LHCN-M2 (cell line): ENCODE results near the gene ZMAT3.

- RAMPAGE, long total RNA: no peak
These were observed 94.6 kb downstream of the TBL1XR1 start for GRCh38 chr3:177102457-177103226.

GRCh38 chr3:177185043-177185736 lies 12.1 kb downstream of the TBL1XR1 start:
- RAMPAGE, long total RNA: no peak

DNA sequence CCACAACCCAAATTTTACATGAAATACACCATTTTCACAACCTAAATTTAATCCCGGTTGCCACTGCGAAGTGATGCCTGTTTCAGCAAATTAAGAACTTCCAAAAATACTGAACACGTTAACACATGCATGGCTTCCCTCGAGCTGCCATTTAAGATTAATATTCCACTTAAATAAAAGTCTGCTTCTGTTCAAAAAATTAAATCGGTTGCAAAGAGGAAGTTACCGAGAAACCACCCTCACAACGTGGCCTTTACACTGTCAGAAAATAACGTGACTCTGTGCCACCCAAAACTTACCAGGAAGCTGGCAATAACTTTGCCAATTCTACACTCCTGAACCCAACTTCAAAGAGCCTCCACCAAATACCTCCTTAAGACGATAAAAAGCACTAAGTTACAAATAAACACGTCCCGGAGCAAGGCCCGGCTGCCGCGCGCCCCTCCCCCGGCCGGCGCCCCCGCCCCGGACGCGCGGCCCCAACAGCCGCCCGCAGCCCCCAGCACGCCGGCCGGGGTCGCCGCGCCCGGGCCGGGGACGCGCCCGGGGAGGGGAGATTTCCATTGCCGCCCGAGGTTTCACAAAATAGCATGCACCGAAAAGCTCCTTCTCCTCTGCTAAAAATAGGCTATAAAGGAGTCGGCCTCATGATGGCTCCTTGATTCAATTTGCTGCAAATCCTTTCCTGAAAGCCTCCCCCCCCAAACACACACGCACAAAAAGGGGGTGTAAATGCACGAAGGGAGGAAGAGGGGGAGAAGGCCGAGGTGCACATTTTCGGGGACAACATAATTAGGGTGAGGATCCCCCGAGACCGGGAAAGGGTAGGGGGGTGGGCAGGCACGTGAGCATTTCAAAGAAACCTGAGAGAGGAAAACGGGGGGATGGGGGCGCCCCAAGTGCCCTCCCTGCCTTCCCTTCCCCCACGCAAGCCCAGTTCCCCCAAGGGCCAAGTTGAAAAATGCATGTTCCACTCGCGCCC lies 950 bp downstream of the TBL1XR1 start:
- RAMPAGE, long total RNA: no peak

GRCh38 chr3:177198456-177198800 lies 1.1 kb upstream of the TBL1XR1 start:
- RAMPAGE, long total RNA: no peak

DNA sequence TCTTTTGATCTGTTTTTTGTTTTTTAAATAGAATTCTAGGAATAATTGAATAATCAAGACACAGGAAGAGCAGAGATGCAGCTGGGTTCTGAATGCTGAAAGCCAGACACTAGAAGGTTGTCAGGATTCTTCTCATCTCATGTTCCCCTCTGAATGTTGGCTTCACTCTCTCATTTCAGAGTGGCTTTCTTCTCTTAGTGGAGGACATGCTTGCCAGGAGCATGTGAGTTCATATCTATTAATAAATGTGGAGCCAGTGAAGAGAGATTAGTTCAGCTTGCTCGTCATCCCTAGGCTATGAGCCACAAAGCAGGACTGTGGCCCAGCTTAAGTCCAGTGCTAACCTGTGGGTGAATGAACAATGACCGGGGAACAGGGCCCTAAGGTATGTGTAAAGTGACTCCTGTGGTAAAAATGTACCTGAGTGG lies 96.8 kb upstream of the TBL1XR1 start:
- RAMPAGE, long total RNA: no peak

DNA sequence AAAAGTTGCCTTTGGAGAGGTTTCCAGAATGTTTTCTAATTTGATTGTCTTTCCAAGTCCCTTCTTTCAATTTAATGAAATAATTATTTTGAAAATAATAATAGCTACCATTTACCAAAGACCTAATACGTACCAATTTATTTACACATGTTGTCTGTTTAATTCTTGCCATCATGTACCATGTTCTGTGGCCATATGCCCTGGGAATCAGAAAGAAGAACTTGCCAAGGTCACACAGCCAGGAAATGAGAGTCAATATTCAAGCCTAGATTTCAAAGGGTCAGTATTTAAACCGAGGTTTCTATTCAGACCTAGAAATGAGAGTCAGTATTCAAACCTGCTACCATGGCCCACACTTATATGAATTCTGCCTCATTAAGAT lies 103.5 kb upstream of the TBL1XR1 start:
- RAMPAGE, long total RNA: no peak

DNA sequence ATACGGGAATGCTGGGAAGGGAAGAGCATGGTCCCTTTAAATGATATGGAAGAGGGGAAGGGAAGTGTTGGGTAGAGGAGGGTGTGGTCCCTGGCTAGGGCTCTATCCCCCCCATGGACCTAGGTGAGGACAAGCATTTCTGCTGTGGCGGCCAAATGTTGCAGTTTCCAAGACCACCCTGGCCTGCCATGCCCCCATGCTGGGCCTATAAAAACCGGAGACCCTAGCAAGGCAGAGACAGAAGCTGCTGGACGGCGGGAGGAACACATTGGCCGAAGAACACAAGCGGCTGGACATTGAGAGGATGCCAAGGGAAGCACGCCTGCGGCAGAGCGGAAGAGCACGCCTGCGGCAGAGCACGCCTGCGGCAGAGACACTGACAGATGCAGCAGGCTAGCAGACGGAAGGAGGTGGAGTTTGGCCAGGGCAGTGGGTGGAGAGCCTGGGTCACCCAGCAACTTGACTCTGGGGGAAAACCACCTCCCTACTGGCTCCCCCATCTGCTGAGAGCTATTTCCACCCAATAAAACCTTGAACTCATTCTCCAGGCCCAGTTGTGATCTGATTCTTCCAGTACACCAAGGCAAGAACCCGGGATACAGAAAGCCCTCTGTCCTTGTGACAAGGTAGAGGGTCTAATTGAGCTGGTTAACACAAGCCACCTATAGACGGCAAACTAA lies 322.3 kb upstream of the TBL1XR1 start:
- RAMPAGE, long total RNA: no peak

DNA sequence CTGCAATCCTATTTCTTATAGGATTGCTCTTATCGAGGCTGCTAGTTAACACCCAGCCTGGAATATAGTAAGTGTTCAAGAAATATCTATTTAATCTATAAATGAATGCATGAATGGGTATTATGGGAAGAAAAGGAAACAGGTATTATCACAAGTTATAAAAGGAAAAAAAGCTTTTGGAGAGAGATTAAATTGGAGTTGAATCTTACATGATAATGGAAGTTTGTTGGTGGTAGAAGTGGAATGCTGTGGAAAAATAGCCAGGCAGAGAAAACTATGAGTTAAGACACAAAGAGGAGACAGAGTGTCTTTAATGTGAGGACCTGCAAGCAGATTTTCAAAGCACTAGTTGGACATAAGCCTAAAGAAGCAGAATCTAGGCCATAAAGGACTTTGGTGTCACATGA lies 123.1 kb upstream of the KCNMB2 start:
- RAMPAGE, long total RNA: no peak

DNA sequence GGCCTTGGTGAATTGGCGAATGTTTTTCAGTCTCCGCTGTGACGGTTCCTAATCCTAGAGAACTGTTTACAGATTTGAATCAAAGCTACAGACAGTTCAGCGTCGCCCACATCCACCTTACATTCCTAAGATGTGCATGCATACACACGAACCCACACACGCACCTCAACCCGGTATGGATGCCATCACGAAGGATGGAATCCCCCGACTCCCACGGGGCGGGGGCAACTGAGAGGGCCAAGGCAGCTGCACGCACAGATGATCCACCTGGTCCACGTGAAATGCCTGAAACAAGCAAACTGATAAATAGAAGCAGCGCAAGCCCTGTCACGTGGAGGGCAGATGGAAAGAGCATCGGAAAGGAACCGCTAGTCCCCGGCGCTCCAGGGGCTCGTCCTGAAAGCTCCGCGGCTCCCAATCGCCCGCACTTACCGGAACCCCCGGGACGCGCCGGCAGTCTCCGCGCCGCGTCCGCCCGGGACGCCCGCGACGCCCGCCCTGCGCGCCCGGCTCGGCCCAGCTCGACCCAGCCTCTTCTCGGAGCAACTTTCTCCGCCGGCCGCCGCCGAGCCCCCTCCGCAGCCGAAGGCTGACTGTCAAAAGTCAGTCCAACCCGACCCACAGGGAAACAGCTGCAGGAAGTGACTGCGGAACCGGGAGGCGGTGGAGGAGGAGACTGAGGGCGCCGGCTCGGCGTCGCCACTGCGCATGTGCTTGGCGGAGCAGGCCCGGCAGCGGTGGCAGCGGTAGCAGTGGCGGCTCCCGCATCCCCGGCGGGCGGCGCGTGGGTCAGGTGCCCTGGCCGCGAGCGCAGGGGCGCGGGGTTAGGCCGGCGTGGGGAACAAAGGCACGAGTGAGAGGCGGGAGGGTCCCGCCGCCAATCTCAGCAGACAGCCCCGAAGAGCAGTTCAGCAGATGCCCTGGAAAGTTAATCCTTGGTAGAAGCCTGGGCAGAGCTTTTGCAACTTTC lies at the start of gene ZMAT3:
TSS of gene ZMAT3 (minus strand) at position 647 of the 970 bp plus-strand sequence.
- RAMPAGE, long total RNA: no peak

GRCh38 chr3:179653784-179654102 lies 903 bp downstream of the USP13 start:
- RAMPAGE, long total RNA: no peak

DNA sequence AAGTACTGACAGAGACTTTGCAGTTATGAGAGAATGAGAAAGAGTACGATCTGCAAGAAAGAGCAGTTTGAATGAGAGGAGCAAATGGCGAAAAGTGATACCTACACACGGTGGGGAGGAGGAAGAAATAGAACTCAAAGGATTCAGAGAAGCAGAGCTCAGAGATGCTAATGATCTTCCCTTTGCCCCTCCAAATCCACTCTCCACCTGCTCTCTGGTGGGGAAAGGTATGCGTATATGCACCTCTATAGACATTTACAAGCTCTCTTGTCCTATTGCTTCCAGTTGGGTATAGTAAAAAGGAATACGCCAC lies 123.3 kb upstream of the TTC14 start:
- RAMPAGE, long total RNA: no peak

DNA sequence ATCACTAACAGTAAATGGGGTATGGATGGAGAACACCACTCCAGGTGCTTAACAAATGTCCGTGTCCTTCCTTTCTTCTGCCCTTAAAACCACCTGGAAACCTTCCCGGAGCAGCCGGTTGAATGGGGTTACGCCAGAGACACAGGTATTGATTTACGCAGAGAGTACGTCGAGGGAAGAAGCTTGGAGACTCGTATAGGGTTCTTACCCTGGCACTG lies 415 bp upstream of the TTC14 start:
- RAMPAGE, long total RNA: no peak

GRCh38 chr3:181610284-181610836 lies 101.4 kb upstream of the SOX2 start:
- RAMPAGE, long total RNA: no peak

DNA sequence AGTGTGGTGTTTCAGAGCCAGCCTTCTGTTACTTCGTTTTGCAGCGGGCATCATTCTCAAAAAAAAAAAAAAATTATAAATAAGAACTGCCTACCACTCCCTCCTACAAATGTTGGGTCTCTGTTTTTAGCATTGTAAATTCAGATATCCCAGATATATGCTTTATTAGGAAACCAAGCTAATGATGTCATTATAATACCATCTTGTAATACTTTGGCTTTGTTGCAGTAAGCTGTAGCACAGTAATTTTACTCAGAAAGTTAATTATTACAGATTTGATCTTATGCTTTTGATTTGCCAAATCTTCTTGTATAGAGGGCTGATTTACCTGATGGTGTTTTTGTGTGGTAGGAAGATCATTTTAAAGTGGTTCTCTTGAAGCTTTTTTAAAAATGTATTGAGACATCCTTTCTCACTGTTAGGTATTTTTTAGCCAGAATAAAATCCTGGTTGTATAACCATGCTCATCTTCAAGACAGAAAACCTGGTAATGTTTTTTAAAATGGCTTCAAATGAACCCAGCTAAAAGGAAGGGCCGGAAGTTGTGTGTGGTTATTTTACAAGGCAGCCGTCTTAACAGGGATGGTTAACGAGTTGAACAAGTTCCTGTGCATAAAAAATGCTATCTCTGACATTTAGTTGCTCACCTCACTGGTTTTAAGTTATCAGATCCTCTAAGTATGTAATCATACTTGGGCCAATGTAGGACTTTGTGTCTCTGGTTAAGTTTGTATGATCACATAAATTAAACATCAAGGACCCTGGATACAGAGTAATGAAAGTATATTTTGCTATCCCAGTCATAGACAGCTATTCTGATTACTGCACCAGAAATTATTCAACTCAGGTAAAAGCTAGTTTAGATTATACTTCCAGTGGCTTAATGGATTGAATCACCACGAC lies 1.9 kb downstream of the ATP11B start:
- RAMPAGE, long total RNA: no peak

DNA sequence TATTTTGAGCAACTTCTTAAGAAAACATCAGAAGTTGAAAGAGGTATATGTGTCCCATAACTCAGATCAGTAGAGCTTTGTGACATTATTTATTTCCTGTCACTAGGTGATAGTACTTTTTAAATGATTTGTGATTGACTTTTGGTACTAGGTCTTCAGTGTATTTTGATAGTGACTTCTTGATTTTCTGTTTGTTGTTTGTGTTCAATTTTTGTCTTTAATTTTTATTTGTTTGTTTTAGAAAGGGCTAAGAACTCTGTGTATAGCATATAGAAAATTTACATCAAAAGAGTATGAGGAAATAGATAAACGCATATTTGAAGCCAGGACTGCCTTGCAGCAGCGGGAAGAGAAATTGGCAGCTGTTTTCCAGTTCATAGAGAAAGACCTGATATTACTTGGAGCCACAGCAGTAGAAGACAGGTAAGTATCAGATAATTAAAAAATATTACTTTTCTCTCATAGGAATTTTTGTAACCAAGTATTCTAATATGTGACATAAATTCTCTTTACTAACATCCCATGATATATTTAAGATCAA lies 78.9 kb downstream of the ATP11B start:
- RAMPAGE, long total RNA: no peak

GRCh38 chr3:182952230-182952804 lies 28.0 kb downstream of the DCUN1D1 start:
- RAMPAGE, long total RNA: no peak

DNA sequence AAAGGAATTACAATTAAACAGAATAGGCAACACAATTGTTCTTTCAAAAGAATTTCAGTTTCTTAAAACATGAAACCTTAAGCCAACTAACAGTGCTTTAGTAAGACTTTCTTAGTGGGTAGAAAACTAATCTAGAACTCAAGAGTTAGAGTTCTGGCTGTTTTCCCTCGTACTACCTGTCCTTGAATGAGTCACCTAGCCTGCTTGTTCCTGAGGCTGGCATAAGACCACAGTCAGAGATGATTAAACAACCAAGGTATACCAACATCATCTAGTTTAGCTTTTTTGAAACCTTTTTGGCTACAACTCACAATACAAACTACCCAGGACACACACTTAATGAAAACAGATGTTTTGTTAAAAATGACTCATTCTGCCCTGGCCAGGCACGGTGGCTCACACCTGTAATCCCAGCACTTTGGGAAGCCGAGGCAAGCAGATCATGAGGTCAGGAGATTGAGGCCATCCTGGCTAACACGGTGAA lies 4.6 kb downstream of the MCCC1 start:
- RAMPAGE, long total RNA: no peak

DNA sequence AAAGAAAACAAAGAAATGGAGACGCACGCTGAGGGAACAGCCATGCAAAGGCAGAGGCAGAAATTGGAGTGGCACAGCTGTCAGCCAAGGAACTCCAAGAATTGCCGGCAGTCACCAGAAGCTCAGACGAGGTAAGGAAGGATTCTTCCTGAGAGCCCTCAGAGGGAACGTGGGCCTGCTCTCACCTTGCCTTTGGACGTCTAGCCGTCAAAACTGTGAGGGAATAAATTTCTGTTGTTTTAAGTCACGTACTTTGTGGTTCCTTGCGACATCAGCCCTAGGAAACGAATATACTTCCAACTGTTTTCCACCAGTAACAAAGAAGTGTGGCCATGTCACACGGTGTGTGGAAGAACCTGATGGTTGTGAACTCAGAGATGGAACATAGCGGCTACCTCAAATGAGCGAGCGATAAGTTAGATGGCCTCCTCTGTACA lies 41.0 kb upstream of the B3GNT5 start:
- RAMPAGE, long total RNA: no peak

DNA sequence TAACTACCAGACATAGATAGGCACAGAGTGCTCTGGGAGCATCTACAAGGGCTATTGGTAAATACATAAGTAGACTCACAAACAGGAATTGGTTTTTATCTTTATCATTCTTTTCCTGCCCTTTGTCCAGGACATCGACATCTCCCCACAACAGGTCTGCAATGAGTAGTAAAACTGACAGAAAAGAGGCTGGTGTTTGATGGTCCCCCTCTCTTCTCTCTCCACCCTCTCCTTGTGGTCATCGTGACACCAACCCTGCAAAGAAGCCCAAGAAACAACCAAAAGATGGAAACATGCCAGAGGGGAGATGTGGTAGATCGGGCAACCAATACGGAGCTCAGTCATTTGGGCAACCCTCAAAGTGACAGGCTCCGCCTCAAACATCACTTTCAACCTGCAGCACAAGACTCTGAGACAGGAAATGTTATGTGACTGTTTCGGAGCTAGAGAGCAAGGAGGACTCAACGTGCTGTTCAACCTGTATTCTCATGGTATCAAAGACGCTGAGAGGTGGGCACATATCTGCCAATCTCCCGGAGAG lies 28.6 kb upstream of the B3GNT5 start:
- RAMPAGE, long total RNA: no peak

- RAMPAGE, long total RNA: no peak
These were observed 56.2 kb downstream of the B3GNT5 start for GRCh38 chr3:183309225-183309741.